T47D (cell line): ENCODE measurements around the genes TAP1, VPS52, KIFC1 and PHF1.

DNA sequence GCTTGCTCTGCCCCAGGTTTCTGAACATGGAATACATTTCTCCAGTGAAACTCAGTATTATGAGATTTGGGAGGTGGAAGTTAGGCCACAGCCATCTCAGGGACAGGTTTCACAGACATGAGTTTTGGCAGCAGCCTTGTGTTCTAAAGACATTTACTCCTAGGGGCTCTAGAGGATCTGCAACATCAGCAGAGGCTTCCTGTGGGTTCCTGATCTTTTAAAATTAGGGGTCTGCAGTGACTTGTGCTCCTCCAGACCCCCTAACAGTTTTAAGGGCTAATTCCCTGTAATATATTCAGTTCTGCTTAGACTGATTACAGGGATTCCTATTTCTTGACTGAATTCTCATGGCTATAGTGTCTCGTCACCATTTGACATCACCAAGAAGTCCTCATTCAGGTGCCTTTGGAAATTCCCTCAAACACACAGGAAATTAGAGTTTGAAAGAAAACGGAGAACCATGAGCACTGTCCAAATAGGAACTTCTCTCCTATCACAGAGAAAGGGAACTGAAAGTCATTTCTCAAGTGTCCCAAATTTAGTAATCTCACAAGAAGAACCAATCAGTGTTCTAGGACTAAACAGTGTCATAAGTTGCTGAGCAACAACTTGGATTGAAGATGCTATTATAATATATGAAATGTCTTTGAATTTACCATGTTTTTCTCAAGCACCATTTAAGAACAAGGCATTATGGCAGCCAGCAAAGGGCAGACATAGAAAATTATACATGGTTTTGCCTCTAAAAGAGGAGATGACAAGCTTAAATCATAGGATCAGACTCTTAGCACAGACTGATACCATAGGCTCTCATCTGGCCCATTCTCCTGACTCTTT is 2.4 kb upstream of the HLA-DRA start:
- RRBS, result no CpG with 5 or more reads among the region's 2 CpGs

DNA sequence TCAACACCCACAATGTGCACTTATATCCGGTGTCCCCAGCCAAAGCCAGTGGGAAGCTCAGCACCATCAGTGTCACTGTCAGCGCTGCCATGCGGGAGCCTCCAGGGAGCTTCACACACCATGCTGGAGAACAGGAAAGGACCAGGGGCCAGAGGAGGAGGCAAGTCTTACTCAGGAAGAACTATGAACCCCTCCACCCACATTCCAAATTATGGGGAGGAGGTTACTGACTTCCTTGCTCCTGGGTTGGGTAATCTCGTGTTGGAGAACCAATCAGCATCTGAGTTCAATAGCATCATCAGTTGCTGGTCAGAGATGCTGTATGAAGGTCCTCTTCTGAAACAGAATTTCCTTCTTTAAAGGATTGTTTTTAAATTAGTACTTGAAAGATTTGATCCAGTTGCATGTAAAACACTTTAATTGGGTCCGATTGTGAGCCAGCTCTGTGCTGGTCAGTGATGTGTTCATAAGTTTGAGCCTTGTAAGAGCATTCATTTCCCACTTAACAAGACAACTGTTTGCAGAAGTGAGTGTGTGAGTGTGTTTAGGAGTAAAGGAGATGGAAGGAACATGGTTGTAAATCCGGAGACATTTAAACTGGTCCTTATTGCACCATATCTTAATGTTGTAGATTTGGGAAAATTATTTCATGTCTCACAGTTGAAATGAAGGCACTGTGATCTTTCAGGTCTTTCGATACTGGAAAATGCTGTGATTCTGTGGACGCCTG is 33.9 kb downstream of the HLA-DRA start:
- RRBS, result no CpG with 5 or more reads among the region's 8 CpGs

- RRBS, result no CpG with 5 or more reads among the region's 2 CpGs
These were observed 819 bp downstream of the HLA-DOB start for GRCh38 chr6:32815955-32816410.

DNA sequence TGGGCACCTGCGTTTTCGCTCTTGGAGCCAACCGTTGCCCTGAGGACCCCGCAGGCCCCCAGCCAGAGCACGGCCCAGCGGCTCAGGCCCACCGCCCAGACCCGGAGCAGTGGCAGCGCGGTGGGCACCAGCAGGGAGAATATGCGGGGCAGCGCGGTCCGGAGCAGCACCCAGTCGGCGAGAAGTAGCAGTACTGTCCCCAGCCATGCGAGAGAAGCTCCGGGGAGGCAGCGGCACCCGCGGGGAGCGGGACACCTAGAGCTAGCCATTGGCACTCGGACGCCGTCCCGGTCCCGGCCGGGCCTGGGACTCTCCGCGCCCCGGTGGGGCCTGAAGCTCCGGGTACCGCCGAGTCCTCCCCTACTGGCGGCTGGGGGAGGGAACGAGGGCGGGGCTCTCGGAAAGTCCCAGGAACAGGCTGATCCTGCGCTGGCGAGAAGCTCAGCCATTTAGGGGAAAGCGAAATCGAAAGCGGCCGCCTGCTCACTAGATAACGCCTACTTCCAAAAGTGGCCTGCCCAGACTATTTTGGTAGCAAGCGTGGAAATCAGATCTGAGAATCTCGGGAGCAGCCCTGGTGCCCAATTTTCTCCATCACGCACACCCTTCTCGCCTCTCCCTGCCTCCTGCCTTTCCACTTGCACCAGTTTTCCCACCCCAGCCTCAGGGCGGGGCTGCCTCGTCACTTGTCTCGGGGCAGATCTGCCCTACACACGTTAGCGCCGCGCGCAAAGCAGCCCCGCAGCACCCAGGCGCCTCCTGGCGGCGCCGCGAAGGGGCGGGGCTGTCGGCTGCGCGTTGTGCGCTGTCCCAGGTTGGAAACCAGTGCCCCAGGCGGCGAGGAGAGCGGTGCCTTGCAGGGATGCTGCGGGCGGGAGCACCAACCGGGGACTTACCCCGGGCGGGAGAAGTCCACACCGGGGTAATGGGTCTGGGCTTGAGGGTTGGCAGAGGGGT is at the start of gene TAP1:
TSS of gene TAP1 (minus strand) at position 337 of the 957 bp plus-strand sequence.
- RRBS, result 1% methylated on average over 19 of the region's 77 CpGs

DNA sequence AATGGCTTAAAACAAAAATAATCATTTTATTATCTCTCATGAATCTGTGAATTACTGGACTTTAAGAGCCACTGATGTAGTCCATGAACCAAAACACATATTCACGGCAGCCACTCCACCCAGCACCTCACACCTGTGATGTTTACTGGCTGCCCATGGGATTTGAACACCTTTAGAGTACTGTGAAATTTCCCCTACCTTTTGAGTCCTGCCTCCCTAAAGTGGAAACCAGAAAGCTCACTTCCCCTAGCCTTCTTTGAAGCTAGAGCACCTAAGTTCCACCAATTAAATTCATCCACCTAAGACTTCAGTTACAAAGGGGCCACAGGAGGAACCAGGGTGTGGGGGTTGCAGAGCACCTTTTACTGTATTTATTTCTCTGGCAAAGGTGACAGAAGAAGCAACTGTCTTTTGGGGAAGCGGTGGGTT is 12.9 kb downstream of the PSMB9 start:
- RRBS, result no CpG with 5 or more reads among the region's 2 CpGs

DNA sequence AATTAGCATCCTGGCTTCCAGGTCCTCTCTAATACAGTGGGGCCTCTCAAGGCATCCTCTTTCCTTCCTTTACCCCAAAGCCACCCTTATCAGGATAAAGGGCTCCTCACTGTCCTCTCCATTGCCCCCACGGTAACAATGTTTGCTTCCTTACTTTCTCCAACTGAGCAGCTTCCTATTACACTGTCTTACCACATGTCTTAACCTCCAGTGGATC is 5.0 kb downstream of the HLA-DMB start:
- RRBS, result no CpG with 5 or more reads among the region's 1 CpG

GRCh38 chr6:32937047-32937670 is 3.7 kb downstream of the HLA-DMB start:
- RRBS, result no CpG with 5 or more reads among the region's 12 CpGs

- RRBS, result no CpG with 5 or more reads among the region's 3 CpGs
These were observed 3.6 kb upstream of the HLA-DMB start for GRCh38 chr6:32944291-32944952.

- RRBS, result no CpG with 5 or more reads among the region's 10 CpGs
These were observed 4.5 kb upstream of the HLA-DMB start for GRCh38 chr6:32945102-32946024.

- RRBS, result no CpG with 5 or more reads among the region's 9 CpGs
These were observed 1.1 kb upstream of the BRD2 start for GRCh38 chr6:32966967-32967927.

- RRBS, result no CpG with 5 or more reads among the region's 49 CpGs
These were observed 3.1 kb downstream of the BRD2 start for GRCh38 chr6:32971295-32972108.

DNA sequence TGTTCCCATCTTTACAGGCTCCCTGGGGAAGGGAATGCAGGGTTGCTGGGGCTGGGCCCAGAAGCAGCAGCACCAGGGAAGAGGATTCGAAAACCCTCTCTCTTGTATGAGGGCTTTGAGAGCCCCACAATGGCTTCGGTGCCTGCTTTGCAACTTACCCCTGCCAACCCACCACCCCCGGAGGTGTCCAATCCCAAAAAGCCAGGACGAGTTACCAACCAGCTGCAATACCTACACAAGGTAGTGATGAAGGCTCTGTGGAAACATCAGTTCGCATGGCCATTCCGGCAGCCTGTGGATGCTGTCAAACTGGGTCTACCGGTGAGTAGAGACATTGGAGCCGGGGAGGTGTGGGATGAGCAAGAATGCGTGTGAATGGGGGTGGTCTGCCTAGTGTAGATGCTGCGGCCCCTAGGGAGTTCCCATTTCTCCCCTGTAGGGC is 6.1 kb downstream of the BRD2 start:
- RRBS, result 1% methylated on average over 4 of the region's 10 CpGs

GRCh38 chr6:32976201-32977227 is 8.1 kb downstream of the BRD2 start:
- RRBS, result no CpG with 5 or more reads among the region's 9 CpGs

DNA sequence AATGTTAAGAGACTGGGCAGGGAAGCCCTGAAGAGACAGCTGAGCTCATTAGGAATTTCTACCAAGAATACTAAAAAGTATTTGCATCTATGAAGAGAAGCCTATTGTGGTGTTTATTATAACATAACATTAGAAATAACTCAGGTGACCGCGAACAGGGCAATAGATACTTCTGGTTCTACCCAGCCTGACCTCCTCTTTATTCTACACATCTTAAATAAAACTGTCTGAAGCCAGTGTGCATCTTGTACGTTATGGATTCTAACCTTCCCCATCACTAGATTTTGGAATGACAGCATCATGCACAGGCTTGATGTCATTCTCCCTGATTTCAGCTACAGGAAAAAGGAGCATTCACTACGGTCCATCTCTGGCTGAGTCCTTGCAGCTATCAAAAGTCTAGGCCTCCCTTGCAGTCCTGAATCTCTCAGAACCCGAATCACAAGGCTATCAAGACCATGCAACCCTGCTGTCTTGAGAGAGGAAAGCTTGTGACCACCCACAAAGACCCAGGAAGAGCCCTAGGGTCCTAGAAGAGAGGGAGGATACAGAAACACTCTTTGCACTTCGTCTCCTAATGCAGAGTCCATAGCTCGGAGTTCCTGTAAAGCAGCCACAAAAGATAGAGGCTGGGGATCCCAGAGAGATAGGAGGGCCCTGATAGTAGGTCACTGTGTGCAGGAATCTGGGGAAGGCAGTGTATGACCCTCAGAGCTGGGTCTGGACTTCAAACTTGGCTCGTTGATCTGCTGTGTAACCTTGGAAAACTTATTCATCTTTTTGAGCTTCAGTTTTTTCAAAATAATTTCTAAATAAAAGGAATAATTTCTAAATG is 3.2 kb upstream of the HLA-DPB1 start:
- RRBS, result no CpG with 5 or more reads among the region's 8 CpGs

- RRBS, result 1% methylated on average over 40 of the region's 55 CpGs
These were observed 30.8 kb downstream of the COL11A2 start for GRCh38 chr6:33161304-33162092.

- RRBS, result 1% methylated on average over 20 of the region's 43 CpGs
These were observed at the start of gene VPS52 for GRCh38 chr6:33271524-33272200. TSS of gene VPS52 (minus strand) at chr6:33271876.

- RRBS, result no CpG with 5 or more reads among the region's 5 CpGs
These were observed 1.8 kb upstream of the ZBTB22 start for GRCh38 chr6:33319345-33319747.

DNA sequence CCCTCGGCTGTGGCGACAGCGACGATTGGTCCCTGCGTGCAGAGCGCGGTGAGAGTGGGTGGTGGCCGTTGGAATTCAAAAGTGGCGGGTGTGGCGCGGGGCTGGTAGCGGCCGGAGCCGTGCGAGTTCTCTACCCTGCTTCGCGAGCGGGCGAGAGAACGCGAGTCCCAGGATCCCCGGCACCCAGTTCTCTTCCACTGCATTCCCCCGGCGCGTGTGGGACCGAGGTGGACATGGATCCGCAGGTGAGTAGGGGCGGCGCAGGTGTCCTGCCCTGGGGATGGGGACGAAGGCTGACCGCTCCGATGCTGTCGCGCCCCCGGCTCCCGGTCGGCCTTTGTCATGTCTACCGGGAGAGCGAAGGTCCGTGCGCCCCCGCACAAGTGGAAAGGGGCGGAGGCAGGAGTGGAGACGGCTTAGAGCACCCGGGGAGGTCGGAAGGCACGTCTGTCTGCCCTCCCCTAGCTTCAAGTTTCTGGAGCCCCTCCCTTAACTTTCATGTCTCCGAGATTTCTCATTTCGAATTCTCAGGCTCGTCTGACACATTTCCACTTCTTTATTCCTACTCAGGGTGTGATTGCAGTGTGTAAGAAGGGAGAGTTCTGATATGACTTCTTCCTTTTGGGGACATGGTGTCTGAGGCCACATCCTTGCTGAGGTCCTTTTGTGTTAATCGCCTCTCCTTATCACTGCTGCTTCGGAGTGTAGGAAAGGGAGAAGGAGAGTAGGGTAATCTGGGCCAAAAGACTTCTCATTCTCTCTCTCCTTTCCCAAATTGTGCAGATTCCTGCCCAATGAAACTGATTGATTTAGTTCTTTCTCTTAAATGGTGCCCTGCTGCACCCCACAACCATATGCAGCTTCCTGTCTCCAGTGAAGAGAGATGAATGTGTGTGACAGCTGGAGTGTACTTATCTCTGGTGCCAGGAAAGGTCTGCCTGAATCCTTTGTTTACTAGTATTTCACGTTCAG is at the start of gene KIFC1:
TSS of gene KIFC1 (plus strand) at position 71 of the 972 bp plus-strand sequence.
- RRBS, result 1% methylated on average over 29 of the region's 53 CpGs

- RRBS, result 2% methylated on average over 27 of the region's 45 CpGs
These were observed at the start of gene PHF1 for GRCh38 chr6:33410957-33411412. TSS of gene PHF1 (plus strand) at chr6:33411014.

GRCh38 chr6:33415833-33416869 is 1.8 kb downstream of the CUTA start:
- RRBS, result 88% methylated on average over 4 of the region's 19 CpGs